PFSK-1 (cell line): ENCODE results near the gene TP53TG3F.

DNA sequence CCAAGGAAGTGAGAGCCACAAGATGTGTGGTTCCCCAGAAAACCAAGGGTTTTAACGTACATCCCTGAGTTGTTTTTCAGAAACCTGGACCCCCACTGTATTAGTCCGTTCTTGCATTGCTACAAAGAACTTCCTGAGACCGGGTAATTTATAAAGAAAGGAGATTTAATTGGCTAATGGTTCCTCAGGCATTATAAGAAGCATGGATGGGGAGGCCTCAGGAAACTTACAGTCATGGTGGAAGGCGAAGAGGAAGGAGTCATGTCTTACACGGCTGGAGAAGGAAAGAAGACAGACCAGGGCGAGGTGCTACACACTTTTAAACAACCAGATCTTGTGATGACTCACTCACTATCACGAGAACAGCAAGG is 7.8 kb upstream of the ITGAX start:
- RRBS, result no CpG with 5 or more reads among the region's 7 CpGs

DNA sequence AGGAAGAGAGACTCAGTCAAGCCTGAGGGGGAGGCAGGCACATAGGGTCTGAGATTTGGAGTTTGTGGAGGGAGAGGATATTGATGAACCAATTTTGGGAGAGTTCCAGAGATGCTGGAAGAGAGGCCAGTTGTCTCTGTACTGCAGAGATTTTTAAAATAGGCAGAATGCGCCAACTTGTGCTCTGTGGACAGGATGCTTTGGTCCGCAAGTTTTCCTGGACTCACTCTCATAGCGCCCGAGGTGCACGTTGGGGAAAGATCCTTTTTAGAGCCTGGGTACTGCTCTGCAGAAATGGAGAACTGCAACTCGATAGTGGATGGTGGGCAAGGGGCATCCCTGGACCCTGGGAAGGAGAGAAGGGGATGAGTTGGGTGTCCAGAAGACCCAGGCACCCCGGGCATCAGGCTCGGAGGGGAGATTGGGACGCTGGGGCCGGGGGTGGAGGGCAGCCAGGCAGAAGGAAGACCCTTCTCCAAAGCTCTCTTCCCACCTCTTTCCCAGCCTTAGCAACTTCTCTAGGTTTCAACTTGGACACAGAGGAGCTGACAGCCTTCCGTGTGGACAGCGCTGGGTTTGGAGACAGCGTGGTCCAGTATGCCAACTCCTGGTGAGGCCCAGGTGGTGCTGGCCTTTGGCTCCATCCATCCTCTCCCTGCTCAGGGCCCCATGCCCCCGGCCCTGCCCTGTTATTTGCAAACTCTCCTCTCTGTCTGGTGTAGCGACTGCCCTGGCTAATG is 583 bp downstream of the ITGAX start:
- RRBS, result 78% methylated on average over 1 of the region's 15 CpGs

- RRBS, result no CpG with 5 or more reads among the region's 6 CpGs
Measured at GRCh38 chr16:31395665-31396069, 2.5 kb downstream of the ITGAD start.

DNA sequence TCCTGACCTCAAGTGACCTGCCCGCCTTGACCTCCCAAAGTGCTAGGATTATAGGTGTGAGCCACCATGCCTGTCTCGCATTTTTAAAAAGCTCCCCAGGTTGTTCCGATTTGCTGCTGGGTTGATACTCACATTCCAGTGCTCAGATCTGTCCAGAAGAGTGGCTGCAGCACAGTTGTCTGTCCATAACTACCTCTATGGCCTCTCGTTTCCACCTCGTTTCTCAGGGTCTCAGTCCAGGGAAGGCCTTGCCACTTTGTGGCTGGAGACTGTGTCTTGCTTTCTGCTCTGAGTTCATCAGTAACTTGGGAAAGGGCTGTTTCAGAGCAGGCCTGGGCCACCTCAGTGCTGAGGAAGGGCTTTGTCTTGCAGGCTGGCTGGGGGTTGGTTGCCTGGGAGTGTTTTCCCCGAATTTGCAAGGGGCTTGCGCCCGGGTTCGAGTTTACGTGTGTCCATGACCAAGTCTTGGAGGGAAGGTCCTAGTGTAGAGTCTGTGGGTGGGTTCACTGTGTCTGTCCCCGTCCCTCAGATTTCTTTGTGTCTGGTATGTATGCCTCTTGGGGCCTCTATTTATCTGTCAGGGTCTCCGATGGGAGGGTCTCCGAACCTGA is 767 bp upstream of the TGFB1I1 start:
- RRBS, result no CpG with 5 or more reads among the region's 13 CpGs

GRCh38 chr16:31477259-31478310 is 5.3 kb upstream of the SLC5A2 start:
- RRBS, result 96% methylated on average over 17 of the region's 64 CpGs

DNA sequence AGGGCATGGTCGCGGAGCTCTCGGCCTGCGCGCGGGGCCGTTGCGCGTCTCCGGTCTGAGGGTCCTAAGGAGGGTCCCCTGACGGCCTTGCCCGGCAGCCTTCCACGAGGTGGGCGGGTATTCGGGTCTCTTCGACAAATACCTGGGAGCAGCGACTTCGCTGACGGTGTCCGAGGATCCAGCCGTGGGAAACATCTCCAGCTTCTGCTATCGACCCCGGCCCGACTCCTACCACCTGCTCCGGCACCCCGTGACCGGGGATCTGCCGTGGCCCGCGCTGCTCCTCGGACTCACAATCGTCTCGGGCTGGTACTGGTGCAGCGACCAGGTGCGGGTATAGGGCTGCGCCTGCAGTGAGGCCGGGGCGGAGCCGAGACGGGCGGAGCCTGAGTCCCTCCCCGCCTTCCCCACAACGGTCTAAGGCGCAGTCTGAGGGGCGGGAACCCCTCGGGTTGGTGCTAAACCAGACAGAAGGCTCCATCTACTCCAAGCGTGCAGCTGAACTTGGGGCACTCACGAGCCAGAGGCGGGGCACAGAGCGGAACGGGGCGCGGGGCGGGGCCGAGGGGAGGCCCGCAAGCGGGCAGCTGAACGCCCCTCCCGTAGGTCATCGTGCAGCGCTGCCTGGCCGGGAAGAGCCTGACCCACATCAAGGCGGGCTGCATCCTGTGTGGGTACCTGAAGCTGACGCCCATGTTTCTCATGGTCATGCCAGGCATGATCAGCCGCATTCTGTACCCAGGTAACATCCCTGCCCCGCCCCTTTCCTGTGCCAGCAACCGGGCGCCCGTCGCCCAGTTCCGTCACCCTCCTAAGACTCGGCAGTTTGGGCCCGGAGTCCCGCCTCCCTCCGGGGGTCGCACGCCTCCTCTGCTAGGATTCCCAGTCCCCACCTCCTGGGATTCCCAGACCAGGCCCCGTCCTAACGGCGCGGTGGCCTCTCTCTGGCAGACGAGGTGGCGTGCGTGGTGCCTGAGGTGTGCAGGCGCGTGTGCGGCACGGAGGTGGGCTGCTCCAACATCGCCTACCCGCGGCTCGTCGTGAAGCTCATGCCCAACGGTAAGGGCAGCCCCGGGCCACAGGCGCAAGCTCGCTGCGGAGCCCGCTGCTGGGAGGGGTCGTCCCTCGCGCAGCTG is 4.9 kb downstream of the SLC5A2 start:
- RRBS, result 84% methylated on average over 16 of the region's 102 CpGs

DNA sequence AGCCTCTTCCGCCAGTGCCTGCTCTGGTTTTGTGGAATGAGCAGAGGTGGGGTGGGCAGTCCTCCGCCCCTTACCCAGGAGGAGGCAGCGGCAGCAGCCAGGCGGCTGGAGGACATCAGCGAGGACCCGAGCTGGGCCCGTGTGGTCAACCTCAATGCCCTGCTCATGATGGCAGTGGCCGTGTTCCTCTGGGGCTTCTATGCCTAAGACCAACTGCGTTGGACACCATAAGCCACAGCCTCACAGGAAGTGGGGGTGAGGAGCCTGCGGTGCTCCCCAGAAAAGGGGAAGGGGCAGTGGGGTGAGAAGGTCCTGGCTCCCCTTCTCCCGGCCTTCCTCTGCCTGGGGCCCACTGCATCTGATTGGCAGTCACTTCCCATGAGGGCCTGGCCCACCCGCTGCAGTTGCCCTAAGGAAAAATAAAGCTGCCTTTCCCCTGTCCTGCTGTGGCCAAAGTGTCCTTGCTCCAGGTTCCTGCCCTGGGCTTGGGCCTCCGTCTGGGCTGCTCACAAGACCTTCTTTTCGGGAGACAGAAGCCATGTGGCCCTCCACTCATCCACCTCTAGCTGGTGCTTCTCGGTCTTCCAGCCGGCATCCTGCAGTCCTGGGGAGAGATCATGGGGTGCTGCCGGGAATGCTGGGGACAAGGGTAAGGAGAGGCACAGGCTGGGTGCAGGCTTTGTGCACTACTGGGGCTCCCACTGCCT is 7.6 kb downstream of the SLC5A2 start:
- RRBS, result no CpG with 5 or more reads among the region's 17 CpGs

- RRBS, result 2% methylated on average over 8 of the region's 56 CpGs
Measured at GRCh38 chr16:31528791-31529886, 1.4 kb downstream of the AHSP start.

DNA sequence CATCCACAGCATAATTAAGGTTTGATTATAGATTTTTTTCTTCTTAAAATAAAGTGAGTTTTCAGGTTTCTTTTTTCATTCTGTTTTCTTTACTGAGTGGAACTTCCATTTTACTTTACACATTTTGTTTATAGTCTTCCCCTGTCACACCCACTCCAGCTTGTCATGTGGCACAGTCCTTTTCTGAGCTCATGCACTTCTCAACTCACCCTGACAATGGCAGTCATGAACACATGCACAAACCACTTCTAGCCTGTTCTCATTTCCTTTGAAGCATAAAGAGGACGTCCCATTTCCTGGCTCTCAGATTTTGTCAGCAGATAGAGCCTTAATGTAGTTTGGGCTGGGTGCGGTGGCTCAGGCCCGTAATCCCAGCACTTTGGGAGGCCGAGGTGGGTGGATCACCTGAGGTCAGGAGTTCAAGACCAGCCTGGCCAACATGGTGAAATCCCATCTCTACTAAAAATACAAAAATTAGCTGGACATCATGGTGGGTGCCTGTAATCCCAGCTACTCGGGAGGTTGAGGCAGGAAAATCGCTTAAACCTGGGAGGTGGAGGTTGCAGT is 17.3 kb upstream of the KRBOX5 start:
- RRBS, result no CpG with 5 or more reads among the region's 6 CpGs

- RRBS, result no CpG with 5 or more reads among the region's 12 CpGs
Measured at GRCh38 chr16:31704155-31704788, 8.8 kb upstream of the KRBOX5 start.

GRCh38 chr16:31877300-31878311 is 4.0 kb downstream of the ZNF267 start:
- RRBS, result no CpG with 5 or more reads among the region's 6 CpGs

- RRBS, result no CpG with 5 or more reads among the region's 8 CpGs
Measured at GRCh38 chr16:32868311-32868662, 192.3 kb upstream of the TP53TG3 start.

DNA sequence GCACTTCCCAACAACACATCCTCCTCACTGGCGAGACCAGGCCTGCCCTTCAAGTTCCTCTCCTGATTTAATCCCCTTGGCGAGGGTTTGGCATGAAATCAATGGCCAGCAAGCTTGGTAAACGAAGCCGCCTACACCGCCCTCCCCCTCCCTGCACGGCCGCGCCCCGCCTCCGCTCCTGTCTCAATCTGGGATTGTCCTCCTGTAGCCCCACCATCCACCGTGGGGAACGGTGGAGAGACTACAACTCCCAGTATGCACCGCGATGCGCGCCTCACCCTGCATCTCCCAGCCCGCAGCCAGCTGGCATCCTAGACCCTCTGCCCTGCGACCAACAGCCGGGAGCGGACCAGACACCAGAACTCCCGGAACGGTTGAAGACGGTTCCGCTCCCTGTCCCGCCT is at the start of gene TP53TG3F:
TP53TG3F (plus strand) TSS at position 198 of the 404 bp plus-strand sequence.
- RRBS, result no CpG with 5 or more reads among the region's 25 CpGs

GRCh38 chr16:33686895-33687440 is 227.6 kb downstream of the TP53TG3F start:
- RRBS, result no CpG with 5 or more reads among the region's 2 CpGs

GRCh38 chr16:34160437-34160761 is 701.0 kb downstream of the TP53TG3F start:
- RRBS, result no CpG with 5 or more reads among the region's 11 CpGs

DNA sequence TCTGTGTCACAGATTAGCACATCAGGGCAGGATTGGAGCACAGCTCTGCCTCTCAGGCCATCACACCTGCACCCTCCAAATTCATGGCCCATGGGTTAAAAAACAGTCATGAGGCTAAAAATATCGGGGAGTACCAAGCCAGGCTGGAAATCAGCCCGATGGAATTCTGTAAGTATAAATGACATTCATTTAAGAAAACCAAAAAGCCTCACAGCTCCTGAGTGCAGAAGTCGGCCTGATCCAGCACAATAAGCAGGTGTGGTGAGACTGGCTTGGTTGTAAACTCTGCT is 1623.0 kb downstream of the TP53TG3F start:
- RRBS, result no CpG with 5 or more reads among the region's 3 CpGs

DNA sequence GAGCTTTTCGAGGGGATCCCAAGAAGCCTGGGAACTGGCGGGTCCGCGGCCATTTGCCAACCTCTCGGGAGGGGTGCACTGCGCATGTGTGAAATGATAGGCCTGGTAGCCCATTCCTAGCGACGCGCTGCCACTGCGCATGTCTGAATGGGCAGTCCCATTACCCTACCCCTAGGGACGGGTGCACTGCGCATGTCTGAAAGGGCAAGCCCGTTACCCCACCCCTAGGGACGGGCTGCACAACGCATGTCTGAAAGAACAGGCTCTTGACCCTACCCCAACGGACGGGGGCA is 1748.0 kb downstream of the TP53TG3F start:
- RRBS, result no CpG with 5 or more reads among the region's 17 CpGs

GRCh38 chr16:35207716-35208188 is 1748.3 kb downstream of the TP53TG3F start:
- RRBS, result 76% methylated on average over 10 of the region's 29 CpGs

DNA sequence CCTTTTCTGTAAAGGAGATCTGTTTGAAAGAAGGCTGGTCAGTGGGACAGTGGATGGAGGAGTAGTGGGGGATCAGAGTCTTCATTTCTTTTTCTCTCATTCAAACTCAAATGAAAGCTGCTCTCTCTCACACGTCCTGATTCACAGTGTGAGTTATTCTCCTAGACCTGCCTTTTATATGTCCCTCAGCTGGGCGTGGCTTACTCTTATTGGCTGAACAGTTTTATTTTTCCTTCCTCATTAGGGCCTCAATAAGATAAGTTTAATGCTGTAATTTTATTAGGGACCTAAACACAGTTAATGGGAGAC is 1925.5 kb downstream of the TP53TG3F start:
- RRBS, result no CpG with 5 or more reads among the region's 2 CpGs

DNA sequence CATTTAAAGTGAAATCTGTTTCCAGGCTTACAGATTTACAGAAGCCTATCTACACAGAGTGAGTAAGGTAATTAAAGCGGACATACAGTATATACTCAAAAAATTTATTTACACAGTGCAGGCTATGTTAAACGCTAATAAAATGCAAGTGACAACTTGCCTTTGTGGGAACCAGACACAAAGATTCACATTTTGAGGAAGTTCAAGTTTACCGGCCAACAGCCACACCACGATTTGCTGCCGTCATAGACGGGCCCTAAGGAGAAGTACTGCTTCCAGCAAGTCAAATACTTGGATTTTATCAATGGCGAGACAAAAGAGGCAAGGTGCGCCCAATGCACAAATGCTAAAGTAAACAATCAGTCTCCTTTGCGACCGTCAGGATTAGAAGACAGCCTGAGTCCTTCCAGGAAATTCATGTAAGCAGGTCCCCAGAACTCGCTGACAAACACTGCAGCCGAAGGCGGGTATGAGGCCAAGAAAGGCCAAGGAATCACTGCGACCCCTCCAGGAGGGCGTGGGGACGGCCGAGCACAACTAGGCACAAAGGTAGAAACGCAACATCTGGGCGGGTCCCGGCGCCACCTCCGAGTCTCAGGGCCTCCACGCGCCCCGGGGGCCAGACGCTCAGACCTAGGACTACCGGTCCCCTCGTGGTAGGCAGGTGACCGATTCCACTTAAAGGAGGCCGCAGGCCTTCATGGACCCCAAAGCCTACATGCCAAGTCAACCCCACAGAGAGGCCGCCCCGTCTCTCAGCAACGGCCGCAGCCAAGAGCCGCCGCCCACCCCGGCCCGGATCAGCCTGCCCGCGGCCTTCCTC is 613 bp downstream of the VPS35 start:
- RRBS, result 3% methylated on average over 6 of the region's 40 CpGs